Zone of skin (tissue), 1 donor: Measurements from ENCODE around the genes RGS14 and DBN1.

DNA sequence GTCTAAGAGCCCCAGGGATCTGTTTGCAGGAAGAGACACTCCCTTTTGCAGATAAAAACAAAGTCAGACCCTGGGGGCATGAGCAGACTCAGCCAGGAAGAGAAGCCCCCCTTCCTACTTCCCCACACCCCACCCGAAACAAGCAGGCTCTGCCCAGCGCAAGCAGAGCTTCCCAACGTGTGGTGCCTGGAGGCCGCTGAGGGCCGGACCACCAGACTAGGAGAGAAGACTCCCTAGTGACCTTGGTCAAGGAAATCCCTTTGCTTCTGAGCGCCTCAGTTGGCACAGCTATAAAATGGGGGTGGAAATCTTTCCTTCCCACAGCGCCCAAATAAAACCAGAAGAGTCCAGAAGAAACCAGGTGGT is 1.2 kb downstream of the RNF44 start:
- RRBS, result no CpG with 5 or more reads among the region's 7 CpGs

GRCh38 chr5:176542099-176542902 is 5.1 kb upstream of the RNF44 start:
- RRBS, result 3% methylated on average over 20 of the region's 41 CpGs

- RRBS, result no CpG with 5 or more reads among the region's 6 CpGs
These were observed 9.2 kb upstream of the NSD1 start for GRCh38 chr5:177124269-177124853.

- RRBS, result no CpG with 5 or more reads among the region's 4 CpGs
These were observed 2.3 kb upstream of the NSD1 start for GRCh38 chr5:177131411-177131591.

DNA sequence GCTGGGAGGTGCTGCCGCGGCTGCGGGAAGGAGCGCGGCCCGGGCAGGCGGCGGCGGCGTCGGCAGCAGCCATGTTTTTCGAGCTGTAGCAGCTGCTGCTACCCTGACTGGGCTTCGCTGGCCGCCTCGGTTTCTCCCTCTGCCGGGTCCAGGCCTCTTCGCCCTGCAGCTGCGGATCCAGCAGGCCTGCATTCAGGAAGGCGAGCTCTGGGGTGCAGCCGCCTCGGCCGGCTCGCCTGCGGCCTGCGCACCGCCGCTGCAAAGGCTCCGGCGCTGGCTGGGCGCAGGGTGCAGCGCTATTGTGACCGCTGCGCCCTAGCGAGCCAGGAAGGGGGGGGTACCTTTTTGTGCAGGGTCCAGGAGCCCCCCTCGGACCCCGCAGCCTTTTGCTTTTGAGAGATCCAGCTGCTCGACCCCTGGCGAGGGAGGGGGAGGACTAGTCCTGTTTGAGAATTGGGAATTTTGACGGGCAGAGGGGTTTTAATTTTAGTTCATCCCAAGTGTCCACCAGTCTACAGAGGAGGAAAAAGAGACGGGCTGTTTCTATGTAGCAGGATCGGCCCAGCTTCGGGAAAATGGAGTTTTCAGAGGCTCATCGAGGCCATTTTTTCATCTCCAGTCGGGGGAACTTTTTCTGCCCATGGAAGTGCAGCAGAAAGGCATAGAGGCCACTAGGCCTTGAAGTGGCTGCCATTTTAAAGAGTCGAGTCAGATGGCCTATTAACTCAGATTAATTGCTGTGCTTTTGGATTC is 934 bp downstream of the NSD1 start:
- RRBS, result under 1% methylated on average over 27 of the region's 45 CpGs

DNA sequence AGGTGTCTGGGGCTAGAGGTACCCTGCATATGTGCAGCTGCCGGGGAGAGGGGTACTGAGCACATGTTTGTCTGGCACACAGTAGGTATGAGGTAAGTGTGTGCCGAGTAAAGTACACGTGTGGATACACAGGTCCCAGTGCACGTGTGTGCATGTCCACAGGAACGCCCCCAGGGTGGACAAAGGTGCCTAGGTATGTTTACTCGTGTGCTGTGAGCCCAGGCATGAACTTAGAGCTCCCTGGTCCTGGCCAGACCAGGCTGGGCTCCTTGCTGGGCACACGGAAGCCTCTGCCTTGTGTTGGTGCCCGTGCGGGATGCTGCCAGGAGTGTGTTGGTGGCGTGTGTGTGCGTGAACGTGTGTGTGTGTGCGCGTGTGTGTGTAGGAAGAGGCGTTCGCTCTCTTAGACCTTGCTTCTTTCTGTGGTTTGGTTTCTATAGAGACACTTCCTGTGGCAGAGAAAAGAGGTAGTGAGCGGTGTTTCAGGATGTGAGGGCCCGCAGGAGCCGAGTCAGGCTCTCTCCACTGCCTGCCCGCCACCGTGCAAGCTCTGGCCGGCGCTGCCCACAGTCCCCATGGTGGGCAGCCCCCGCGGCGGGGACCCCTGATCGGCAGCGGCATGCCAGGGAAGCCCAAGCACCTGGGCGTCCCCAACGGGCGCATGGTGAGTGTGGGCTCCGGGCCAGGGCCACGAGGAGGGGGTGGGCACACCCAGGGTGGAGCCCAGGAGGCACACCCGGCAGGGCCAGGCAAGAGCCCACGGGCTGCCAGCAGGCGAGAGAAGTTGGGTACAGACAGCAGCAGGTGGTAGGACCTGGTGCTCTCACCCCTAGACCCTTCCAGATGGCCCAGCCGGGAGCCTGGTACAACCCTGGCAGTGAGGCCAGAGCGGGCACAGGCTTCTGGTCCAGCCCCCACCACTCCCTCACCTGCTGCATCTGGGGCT is at the start of gene RGS14:
RGS14 (plus strand) TSS at position 519 of the 946 bp plus-strand sequence.
- RRBS, result 4% methylated on average over 10 of the region's 38 CpGs

DNA sequence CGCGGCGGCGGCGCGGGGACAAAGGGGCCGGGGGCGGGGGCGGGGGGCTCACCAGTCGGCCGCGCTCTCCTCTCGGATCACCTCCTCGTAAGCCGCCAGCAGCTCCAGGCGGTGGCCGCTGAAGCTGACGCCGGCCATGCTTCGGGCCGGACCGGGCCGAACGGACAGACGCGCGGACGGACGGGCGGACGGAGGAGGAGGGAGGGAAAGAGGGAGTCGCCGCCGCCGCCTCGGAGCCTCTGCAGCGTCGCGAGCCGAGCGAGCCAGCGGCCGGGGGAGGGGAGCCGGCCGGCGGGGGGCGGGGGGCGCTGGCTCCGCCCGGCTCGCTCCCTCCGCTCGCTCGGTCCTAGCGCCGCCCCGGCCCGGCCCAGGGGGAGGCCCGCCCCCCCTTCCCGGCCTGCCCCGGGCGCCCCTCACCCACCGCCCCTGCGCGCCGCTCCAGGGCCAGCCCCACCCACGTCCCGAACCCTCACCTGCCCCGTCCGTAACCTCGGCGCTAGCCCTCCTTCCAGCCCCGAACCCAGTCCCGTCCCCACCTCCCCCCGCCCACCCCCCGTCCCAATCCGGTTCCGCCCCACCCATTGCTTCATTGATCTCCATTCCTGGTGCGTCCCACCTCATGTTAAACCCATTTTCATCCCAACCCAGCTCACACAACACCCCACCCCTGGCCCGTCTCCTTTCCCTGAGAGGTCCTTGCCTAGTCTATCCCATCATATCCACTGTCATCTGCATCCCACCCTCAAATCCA is at the start of gene DBN1:
DBN1 (minus strand) TSS at position 251 of the 751 bp plus-strand sequence.
- RRBS, result under 1% methylated on average over 40 of the region's 80 CpGs

GRCh38 chr5:177502087-177502784 is 4.8 kb upstream of the PDLIM7 start:
- RRBS, result no CpG with 5 or more reads among the region's 8 CpGs

GRCh38 chr5:177510262-177511251 is 931 bp upstream of the DOK3 start:
- RRBS, result no CpG with 5 or more reads among the region's 25 CpGs

GRCh38 chr5:177524268-177524907 is 7.6 kb upstream of the DDX41 start:
- RRBS, result 91% methylated on average over 7 of the region's 19 CpGs

DNA sequence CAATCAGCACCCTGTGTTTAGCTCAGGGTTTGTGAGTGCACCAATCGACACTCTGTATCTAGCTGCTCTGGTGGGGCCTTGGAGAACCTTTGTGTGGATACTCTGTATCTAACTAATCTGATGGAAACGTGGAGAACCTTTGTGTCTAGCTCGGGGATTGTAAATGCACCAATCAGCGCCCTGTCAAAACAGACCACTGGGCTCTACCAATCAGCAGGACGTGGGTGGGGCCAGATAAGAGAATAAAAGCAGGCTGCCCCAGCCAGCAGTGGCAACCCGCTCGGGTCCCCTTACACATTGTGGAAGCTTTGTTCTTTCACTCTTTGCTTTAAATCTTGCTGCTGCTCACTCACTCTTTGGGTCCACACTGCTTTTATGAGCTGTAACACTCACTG is 89.1 kb downstream of the B4GALT7 start:
- RRBS, result no CpG with 5 or more reads among the region's 7 CpGs

- RRBS, result 21% methylated on average over 2 of the region's 25 CpGs
These were observed 65.7 kb downstream of the PROP1 start for GRCh38 chr5:177930015-177931121.

DNA sequence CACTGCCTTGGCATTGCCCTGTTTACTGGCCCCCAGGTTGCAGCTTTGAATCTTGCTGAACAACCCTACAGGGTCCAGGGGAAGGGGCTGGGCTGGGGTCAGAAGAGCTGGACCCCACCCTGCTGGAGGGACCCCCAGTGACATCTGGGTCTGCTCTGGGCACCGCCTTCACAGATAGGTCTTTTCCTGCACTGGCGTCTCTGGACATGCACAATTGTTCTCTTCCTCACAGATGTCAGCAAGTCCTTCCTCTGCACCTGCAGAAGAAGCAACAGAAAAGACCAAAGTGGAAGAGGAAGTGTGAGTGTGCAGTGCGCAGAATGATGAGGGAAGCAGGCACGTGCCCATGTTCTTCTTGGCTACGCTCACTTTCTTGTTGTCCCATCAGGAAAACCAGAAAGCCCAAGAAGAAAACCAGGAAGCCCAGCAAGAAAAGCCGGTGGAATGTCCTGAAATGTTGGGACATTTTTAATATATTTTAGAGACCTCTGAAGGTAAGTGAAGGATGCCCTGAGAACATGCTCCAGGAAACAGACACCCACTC is 50.7 kb upstream of the PROP1 start:
- RRBS, result no CpG with 5 or more reads among the region's 6 CpGs

- RRBS, result 62% methylated on average over 12 of the region's 23 CpGs
These were observed 4.7 kb downstream of the N4BP3 start for GRCh38 chr5:178117716-178118789.

DNA sequence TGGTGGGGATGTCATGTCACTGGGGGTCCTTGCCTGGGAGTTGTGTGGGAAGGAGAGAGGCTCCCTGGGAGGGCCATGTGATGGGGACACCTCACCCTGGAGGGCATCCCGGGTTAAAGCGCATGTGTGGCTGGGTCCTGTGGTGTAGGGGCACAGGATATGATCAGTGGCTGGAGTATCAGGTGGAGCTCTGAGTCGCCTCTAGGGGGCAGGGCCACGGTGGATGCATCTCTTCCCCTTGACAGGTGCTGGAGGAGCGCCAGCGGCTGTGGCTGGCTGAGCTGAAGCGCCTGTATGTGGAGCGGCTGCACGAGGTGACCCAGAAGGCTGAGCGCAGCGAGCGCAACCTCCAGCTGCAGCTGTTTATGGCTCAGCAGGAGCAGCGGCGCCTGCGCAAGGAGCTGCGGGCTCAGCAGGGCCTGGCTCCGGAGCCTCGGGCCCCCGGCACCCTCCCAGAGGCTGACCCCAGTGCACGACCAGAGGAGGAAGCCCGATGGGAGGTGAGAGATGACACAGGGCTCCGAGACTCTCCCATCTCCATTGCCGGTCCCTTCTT is 7.6 kb downstream of the N4BP3 start:
- RRBS, result 15% methylated on average over 4 of the region's 23 CpGs

DNA sequence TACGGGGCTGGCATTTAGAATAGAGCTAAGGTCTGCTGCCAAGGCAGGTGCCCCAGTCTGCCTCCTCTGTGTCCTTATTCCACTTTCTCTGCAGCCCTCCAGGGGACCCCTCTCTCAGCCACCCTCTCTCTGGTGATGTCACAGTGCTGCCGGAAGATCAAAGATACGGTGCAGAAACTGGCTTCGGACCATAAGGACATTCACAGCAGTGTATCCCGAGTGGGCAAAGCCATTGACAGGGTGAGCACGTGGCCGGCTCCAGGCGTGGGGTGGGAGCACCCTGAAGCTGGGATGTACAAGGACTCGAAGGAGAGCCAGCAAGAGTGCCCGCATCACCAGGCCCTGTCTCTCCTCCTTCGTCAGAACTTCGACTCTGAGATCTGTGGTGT is 11.2 kb downstream of the NHP2 start:
- RRBS, result no CpG with 5 or more reads among the region's 12 CpGs

DNA sequence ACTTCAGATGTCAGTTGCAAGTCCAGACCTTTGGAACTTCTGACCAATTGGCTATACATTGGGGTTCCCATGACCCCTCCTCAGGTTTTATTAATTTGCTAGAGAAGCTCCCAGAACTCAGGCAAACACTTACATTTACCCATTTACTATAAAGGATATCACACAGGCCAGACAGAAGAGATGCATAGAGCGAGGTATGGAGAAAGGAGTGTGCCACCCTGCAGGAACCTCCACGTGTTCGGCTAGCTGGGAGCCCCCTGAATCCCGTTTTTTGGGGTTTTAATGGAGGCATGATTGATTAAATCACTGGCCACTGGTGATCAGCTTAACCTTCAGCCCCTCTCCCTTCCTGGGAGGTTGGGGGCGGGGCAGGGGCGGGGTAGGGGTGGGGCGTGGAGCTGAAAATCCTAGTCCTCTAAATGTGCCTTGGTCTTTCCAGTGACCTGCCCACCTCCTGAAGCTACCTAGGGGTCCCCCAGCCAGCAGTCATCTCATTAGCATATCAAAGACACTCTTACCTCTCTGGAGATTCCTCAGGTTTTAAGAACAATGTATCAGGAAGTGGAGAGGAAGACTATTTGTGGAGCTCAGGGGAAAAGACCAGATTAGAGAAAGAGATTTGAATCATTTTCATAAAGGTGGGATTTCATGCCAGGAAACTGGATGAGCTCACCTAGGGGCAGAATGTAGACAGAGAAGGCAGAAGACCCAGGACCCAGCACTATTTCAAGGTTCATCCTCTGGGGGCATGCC is 7.2 kb downstream of the GMCL2 start:
- RRBS, result no CpG with 5 or more reads among the region's 7 CpGs

DNA sequence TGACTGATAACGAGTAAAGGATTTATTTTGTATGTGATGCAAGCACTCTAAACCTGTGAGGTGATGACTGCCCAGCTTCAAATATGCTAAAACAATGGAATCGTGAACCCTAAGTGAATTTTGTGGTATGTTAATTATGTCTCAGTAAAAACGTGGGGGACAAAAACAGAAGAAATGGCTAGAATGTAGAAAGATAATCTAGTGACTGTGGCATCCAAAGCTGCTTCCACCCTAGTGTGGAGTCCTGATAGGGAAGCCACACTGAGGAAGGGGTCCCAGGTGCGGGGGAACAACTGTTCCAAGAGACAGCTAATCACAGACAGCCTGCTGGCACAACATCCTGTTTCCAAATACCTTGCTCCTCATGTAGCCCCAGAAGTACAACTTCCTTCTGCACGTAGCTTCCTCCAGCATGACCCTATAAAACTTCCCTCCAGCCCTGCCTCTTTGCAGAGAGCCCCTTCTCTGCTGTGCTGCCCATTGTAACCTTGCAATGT is 5.0 kb downstream of the GMCL2 start:
- RRBS, result no CpG with 5 or more reads among the region's 5 CpGs

DNA sequence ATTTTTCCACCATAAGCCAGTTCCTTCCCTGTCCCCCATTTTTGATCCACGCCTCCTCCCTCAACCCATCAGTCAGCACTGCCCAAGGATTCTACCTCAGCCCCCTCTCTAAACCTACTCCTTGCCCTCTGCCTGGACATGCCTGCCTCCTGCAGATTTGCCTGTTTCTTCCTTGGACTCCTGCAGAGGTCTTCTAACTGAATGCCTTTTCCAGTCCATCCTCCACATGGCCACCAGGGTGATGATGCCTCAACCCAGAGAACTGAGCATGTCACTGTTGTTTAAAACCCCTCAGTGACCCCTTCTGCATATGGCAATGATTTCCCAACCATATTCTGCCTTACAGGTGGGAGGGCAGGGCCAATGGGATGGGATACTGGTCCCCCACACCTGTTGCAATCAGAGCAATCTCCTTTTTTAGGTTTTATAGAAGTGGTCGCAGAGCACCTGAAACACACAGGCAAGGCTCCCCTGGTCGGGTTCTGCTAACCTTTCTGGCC is 9.4 kb downstream of the PHYKPL start:
- RRBS, result no CpG with 5 or more reads among the region's 3 CpGs

DNA sequence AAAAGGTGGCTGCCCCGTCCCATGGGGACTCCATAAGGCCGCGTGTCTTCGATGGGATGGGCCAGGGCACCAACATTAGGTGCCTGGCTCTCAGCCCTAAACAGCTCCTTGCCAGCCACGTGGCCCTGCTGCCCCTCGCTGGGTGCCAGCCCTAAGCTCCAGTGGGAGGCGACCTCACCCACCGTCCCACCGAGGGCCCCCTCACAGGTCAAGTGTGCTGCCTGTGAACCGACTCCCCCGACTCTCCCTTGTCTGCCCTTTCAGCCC is 848 bp downstream of the PHYKPL start:
- RRBS, result no CpG with 5 or more reads among the region's 11 CpGs